Fibroblast of villous mesenchyme (primary cell): ENCODE results near the gene RETN.

DNA sequence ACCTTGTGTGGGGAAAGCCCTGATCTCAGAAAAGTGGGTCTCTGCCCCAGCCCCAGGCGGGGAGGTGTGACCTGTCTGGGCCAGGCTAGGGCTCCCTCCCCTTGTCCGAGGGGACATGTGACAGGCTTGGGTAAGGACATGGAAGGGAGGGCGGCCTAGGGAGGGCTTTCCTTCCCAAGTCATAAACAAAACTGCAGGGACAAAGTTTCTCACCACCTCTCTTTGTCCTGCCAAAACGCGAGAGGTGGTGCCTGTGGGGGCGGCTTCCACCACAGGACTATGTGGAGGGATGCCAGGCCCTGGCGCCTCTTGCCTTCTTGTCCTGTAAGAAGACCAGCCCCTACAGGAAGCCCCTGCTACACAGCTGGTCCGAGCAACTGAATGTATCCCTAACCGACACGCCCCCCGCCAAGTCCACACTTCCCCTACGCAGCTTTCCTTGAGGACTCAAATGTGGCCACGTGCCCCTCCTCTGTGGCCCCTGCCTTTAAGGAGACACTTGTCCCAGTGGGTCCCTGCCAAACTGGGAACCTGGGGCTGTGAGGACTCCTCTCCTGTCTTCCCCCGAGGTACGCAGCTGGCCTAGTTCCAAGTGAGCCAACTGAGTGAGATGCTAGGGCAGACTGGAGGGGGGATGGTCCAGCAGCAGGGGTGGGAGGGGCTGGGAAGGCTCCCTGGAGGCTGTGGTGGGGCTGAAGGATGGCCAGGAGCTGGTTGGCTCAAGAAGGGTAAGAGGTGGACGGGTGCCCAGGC is 46.2 kb downstream of the MLLT1 start:
- CAGE, long polyA plus RNA = no peak

DNA sequence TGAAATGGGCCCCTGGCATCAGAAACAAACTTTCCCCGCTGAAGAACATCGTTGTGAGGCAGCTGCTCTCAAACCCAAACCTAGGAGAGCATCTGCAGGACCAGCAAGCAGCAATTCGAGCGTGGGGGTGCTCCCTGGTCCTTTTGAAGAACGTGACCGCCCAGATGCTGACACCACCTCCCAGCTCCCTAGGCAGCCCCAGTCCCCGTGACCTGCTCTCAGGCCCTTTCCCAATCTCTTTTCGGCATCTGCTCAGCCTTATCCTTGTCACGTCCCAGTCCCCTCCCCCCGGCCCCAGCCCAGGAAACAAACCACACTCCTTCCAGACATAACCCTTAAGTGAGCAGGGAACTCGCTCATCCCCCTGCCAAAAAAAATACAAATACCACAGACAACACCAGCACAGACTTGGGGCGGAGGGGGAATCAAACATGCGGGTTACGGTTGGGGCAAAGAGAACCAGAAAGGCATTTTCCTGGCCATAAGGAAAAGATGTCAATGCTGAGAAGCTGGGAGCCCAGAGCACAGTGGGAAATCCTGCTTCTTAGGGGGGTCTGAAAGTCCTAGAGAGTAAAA is 3.3 kb downstream of the MLLT1 start:
- CAGE, long polyA plus RNA = no peak

GRCh38 chr19:6425982-6426585 is 1.5 kb upstream of the KHSRP start:
- CAGE, long polyA plus RNA = no peak

- CAGE, long polyA plus RNA = no peak
These were observed 6.5 kb downstream of the TNFSF14 start for GRCh38 chr19:6663462-6663925.

DNA sequence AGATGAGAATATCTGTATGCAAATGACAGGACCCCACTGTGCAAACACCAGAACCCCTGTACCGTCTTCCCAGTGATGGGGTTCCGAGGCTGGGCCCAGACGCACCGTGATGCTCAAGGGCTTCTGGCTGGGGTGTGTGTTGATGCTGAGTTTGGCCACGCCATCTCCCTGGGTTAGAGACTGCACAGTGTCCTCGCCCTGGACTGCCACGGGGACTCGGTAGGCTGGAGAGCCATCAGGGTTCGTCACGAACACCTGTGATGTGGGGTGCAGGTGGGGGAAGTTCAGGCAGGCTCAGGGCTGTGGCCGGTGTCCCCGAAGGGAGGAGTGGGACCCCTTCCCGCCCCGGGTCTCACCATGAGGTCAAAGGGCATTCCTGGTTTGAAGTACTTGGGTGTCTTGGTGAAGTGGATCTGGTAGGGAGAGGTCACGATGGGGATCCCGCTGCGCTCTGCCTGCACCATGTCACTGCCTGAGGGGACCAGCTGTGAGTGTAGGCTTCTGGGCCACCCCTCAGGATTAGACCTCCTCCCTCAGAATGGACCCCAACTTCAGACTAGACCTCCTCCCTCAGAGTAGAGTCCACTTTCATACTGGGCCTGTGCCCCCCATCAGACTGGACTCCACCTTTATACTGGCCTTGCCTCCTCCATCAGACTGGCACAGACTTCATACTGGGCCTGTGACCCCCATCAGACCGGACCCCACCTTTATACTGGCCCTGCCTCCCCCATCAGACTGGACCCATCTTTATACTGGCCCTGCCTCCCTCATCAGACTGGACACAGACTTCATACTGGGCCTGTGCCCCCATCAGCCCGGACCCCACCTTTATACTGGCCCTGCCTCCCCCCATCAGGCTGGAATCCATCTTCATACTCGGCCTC is 8.1 kb downstream of the C3 start:
- CAGE, long polyA plus RNA = no peak

DNA sequence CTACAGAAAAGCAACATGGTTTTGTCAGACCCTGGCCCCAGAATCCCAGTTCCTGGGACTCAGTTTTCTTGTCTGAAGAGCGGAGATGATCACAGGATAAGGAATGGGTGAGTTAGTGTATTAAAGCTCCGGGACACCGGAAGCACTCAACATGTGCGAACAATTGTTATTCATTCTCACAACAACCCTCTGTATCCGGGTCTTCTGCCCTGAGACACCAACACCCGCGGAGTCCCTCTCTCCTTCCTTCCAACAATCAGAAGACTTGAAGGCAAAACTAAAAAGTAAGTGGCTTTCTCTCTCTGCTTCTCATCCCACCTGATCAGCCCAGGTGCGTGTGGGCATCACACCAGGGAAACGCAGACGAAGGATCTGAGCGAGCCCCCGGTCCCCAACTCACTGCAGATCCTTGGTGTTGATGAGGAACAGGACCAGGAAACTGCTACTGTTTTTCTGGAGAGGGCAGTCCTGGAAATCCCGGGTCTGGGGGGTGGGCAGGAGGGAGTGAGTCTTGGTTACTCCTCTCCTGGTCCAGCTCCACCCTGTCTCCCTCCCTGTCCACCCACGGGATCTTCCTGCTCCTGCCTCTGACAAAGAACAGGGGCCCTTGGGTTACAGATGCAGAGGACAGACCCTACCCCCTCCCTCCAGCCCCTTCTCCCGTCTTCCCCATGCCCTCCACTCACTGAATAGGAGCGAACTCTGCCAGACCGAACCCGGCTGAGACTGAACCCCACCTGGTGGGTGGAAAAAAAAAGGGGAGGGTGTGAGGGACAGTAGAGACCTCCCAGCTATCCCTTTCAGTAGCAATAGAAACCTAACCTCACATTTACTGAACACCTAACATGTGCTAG is 1.9 kb downstream of the GPR108 start:
- CAGE, long polyA plus RNA = no peak

GRCh38 chr19:6740559-6741490 is 1.3 kb downstream of the TRIP10 start:
- CAGE, long polyA plus RNA = start-site peak on the plus strand at chr19:6740717-6740798, 25 and 48 reads in 2 replicates; start-site peak on the plus strand at chr19:6740892-6740935, 215 and 228 reads in 2 replicates

DNA sequence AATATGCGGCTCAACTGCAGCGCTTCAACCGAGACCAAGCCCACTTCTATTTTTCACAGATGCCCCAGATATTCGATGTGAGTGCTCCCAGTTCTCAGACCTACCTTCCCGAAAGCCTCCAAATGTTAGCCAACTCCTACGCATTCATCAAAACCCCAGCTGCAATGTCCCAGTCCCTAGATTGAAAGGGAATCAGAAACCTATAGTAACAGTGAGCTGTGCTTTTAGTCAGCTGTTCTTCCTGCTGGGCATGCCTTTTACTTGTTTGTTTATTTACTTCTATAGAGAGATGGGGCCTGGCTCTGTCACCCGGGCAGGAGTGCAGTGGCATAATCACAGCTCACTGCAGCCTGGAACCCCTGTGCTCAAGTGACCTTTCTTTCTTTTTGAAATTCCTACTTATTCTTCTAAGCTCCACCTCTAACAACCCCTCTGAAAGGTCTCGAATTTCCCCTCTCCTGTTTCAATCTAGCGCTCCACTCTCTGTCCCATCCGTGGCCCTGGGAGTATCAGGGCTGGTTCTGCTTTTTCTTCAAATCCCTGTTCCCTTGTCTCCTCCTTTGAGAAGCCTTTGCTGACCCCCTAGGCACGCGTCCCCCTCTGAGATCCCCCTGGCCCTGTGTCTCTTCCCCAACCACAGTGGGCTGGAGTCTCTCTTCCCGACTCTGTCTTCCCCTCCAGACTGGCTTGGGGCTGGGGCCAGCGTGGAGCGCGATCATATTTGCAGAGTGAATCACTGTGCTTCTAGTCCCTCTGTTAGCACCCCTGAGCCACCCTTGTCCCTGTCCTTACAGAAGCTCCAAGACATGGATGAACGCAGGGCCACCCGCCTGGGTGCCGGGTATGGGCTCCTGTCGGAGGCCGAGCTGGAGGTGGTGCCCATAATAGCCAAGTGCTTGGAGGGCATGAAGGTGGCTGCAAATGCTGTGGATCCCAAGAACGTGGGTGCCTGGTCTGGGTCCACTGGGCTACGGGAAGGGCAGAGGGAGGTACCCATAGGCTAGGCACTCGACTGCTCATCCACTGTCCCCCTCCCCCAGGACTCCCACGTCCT is 4.6 kb downstream of the TRIP10 start:
- CAGE, long polyA plus RNA = no peak

DNA sequence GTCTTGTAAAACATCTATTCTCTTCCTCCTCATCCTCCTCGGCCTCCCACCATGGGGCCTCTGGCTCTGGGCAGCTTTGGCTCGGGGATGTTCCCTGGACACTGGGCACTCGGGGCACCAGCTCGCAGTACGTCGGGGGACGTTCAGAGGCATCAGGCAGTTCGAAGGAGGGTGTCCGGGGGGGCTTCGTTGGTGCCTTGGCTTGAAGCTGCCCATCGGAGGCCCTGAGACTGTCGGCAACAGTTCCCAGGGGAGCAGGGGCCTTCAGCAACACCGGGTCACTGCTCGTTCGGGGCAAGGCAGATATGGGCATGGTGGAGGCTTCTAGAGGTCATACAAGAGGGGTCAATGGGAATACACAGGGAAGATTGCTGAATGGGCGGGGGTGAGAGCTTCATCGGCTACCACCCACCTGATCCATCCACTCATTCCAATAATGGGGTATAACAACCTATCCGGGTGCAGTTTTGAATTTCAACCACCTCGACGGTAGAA is 12.2 kb downstream of the SH2D3A start:
- CAGE, long polyA plus RNA = no peak

GRCh38 chr19:7082739-7083486 is 13.4 kb downstream of the ZNF557 start:
- CAGE, long polyA plus RNA = no peak

GRCh38 chr19:7114486-7114873 is 45.0 kb downstream of the ZNF557 start:
- CAGE, long polyA plus RNA = no peak

- CAGE, long polyA plus RNA = no peak
These were observed 45.8 kb downstream of the ZNF557 start for GRCh38 chr19:7114961-7115995.

GRCh38 chr19:7211453-7212056 is 82.7 kb downstream of the INSR start:
- CAGE, long polyA plus RNA = no peak

- CAGE, long polyA plus RNA = no peak
These were observed 46.9 kb downstream of the INSR start for GRCh38 chr19:7247030-7248025.

- CAGE, long polyA plus RNA = no peak
These were observed 311 bp downstream of the ZNF358 start for GRCh38 chr19:7516281-7516547.

DNA sequence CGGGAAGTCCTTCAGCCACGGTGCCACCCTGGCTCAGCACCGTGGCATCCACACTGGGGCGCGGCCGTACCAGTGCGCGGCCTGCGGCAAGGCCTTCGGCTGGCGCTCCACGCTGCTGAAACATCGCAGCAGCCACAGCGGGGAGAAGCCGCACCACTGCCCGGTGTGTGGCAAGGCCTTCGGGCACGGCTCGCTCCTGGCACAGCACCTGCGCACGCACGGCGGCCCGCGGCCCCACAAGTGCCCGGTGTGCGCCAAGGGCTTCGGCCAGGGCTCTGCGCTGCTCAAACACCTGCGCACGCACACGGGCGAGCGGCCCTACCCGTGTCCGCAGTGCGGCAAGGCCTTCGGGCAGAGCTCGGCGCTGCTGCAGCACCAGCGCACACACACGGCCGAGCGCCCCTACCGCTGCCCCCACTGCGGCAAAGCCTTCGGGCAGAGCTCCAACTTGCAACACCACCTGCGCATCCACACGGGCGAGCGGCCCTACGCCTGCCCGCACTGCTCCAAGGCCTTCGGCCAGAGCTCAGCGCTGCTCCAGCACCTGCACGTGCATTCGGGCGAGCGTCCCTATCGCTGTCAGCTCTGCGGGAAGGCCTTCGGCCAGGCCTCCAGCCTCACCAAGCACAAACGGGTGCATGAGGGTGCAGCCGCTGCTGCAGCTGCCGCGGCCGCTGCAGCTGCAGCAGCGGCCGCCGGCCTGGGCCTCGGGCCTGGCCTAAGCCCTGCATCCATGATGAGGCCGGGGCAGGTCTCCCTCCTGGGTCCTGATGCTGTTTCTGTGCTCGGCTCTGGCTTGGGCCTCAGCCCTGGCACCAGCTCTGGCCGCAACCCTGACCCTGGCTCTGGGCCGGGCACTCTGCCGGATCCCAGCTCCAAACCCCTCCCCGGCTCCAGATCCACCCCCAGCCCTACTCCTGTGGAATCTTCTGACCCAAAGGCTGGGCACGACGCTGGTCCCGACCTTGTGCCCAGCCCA is 2.3 kb upstream of the MCOLN1 start:
- CAGE, long polyA plus RNA = no peak

- CAGE, long polyA plus RNA = no peak
These were observed 1.7 kb upstream of the MCOLN1 start for GRCh38 chr19:7520773-7521112.

DNA sequence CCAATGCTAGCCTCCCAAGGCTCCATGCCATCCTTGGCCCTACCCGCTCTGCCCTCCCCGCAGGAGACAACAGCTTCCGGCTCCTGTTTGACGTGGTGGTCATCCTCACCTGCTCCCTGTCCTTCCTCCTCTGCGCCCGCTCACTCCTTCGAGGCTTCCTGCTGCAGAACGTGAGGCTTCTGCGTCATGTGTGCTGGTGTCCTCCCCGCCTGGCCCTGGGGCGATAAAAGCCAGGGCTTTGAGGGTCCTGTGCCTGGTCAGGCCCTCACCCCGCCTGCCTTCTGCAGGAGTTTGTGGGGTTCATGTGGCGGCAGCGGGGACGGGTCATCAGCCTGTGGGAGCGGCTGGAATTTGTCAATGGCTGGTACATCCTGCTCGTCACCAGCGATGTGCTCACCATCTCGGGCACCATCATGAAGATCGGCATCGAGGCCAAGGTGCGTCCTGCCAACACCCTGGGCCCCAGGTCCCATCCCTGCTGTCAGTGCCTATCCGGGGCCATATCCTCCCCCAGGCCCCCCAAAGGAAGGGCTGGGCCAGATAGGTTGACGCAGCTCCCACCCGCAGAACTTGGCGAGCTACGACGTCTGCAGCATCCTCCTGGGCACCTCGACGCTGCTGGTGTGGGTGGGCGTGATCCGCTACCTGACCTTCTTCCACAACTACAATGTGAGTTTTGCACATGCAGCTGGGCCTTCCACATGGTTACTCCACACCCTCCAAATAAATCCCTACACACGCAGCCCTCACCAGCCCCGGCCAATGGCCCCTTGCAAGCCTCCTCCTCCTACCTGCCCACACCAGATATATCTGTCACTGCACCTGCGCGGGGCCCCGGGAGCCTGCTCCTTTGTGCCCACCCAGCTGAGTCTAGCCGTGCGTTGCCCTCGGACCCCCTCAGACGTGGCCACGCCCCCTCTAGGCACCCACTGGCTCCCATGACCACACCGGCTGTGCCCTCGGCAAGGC is 6.4 kb downstream of the MCOLN1 start:
- CAGE, long polyA plus RNA = no peak

- CAGE, long polyA plus RNA = no peak
These were observed 8.3 kb downstream of the STXBP2 start for GRCh38 chr19:7645092-7645817.

GRCh38 chr19:7668980-7669242 is at the start of gene RETN:
TSS of gene RETN (plus strand) at chr19:7669049.
- CAGE, long polyA plus RNA = no peak